ENCODE measurements around a stretch of chr3.

GRCh38 chr3:139236444-139236813, 107.4 kb upstream of the MRPS22 start:
- PRO-cap, 4 experiments, result peak in 1 of 4 experiments; most common plus-strand start chr3:139236610 (in 1)
- RAMPAGE, long total RNA, 2 experiments, result no peak in any of the 2 experiments
- RRBS, result no CpG with 5 or more reads among the region's 4 CpGs

DNA sequence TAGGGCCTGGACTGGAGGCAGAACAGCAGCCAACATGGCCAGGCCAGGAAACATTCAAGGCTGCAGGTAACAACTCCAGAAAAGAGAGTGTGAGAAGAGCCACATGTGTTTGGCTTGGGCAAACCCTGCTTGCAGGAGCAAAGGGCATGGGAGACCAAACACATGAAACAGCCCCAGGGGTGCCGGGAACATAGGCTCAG, 99.2 kb upstream of the CLSTN2 start:
- PRO-cap, 4 experiments, result no peak in any of the 4 experiments
- RAMPAGE, long total RNA, 2 experiments, result no peak in any of the 2 experiments
- RRBS, result no CpG with 5 or more reads among the region's 1 CpG

- PRO-cap, 4 experiments, result no peak in any of the 4 experiments
- RAMPAGE, long total RNA, 2 experiments, result no peak in any of the 2 experiments
- RRBS, result no CpG with 5 or more reads among the region's 4 CpGs
These were observed 291.5 kb upstream of the TRIM42 start for GRCh38 chr3:140386247-140386796.

DNA sequence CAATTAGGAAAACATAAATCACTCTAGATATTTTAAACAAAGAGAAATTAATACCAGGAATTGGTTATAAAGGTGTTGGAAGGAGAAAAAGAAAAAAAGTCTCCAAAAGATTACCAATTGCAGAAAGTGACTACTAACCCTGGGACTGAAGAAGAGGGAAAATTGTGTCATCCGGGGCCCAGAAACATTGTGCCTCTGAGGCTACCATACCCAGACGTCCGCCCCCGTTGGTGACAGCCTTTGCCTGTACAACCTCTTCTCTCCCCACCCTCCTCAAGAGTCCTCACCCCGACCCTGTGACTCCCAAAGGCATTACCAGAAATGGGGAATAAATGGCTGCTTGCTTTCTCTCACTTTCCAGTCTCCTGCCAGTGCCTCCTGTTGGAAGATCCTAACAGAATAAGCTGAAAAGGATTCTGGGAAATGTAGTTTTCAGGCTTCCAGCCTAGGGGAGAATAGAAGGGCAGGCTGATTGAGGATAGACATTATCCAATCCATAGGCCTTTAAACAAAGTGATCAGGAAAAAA, 30.8 kb upstream of the SLC25A36 start:
- PRO-cap, 4 experiments, result no peak in any of the 4 experiments
- RAMPAGE, long total RNA, 2 experiments, result no peak in any of the 2 experiments
- RRBS, result no CpG with 5 or more reads among the region's 5 CpGs

- PRO-cap, 4 experiments, result no peak in any of the 4 experiments
- RAMPAGE, long total RNA, 2 experiments, result no peak in any of the 2 experiments
- RRBS, result no CpG with 5 or more reads among the region's 12 CpGs
These were observed 6.6 kb downstream of the PXYLP1 start for GRCh38 chr3:141238149-141238655.

DNA sequence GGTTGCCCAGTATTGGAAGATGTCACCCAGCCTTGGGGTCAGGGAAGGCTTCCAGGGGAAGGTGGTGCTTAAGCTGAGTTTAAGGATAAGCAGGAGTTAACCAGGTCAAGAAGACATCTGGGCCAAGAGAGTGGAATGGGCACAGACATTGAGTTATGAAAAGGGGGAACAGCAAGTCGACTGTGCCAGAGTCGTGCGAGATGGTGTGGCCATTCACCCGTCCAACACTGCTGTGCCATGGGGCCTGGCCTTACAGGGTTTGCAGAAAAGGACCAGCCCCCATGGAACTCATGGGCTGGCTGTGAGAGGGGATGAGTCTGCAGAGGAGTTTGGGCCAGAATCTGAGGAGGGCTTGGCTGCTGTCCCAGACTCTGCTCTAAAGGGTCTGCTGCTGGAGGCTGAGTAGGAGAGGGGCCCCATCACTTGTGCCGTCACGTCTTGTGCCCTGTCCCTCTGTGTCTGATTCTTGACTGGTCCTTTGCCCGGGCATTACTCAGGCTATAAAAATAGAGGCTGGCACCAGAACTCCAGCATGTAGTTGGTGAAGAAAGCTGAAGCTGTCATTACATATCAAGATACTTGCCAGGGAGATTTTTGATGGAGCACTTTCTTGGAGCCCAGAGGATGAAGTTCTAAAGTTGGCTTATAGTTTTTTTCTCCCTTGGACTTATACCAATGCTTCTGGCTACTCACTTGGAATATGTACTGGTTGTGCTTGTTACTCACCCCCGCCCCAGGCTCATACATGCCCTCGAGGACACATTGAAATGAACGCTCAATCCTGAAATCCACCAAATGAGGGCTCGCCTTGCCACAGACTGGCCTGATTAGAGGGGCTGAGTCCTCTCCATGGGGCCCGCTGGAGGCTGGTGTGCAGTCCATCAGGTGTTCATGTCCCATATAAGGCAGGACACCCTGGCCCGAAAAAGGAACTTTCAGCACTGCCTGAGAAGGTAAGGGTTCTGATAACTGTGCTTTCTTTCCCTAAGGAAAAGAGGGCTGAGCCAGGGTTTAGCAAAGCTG, 10.2 kb downstream of the PXYLP1 start:
- PRO-cap, 4 experiments, result no peak in any of the 4 experiments
- RAMPAGE, long total RNA, 2 experiments, result no peak in any of the 2 experiments
- RRBS, result no CpG with 5 or more reads among the region's 13 CpGs

- PRO-cap, 4 experiments, result no peak in any of the 4 experiments
- RAMPAGE, long total RNA, 2 experiments, result no peak in any of the 2 experiments
- RRBS, result no CpG with 5 or more reads among the region's 2 CpGs
These were observed 63.2 kb downstream of the PXYLP1 start for GRCh38 chr3:141294775-141295229.

GRCh38 chr3:141306892-141307344, 61.4 kb upstream of the ZBTB38 start:
- PRO-cap, 4 experiments, result no peak in any of the 4 experiments
- RAMPAGE, long total RNA, 2 experiments, result no peak in any of the 2 experiments
- RRBS, result no CpG with 5 or more reads among the region's 5 CpGs

GRCh38 chr3:141345868-141346783, 22.2 kb upstream of the ZBTB38 start:
- PRO-cap, 4 experiments, result no peak in any of the 4 experiments
- RAMPAGE, long total RNA, 2 experiments, result no peak in any of the 2 experiments
- RRBS, result 91% methylated on average over 2 of the region's 12 CpGs

DNA sequence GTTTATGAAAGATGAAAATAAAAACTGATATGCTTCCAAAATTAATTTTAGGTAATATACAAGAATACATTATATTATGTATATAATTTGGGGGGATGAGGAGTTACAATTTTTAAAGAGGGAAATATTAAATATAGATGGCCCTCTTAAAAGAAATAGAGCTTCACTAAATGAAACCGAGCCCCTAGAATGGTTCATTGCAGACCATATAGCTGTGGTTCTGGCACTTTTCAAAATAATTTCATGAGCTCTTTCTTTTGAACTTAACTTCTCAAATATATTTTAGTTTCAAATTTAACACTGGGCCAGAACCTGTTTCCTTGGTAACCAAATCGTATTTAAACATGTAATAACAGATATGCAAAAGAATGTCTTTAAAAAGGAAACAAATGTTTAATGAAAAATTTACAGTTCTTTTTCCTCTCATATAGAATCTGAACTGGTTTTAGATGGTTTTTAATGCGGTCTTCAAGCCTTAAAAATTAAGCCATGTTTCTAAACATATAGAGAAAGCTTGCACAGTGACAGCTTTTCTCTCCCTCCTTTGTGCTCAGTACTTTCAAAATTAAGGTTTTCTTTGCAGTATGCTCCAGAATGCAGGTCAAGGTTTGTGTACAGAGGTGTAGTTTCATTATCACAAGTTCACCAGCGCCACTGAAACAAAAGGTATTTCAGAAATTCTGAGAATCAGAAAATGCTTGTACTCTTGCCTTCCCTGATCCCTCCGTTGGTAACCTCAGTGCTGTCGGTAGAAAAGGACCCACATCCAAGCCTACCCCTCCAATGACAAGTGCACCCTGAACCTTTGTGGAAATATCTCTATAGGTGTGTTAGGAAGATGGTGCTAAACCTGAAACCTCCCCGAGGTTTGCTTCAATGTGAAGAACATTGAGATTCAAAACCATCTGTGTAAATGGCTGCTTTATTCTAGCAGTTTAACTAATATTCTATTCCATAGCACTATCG, 20.3 kb downstream of the ZBTB38 start:
- PRO-cap, 4 experiments, result no peak in any of the 4 experiments
- RAMPAGE, long total RNA, 2 experiments, result no peak in any of the 2 experiments
- RRBS, result no CpG with 5 or more reads among the region's 8 CpGs

DNA sequence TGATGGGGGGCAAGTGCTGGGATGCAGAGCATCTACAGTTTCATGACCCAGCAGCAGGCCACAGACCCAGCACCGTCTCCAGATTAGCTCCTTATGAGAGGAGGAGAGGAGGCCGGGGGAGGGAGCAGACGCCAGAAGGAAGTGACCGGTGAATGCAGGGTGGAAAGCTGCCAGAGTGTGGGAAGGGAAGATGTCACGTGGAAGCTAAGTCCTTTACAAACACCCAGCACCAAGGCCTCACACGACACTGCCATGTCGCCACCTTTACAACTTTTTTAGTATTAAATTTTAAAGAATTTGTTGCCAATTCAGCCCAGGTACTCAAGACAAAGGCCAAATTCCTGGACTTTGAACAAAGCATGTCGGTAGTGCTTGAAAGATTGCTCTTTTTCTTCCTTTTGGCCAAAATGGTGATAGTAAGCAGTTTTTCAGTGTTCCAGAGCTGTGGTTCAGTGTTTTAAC, 58.1 kb downstream of the ZBTB38 start:
- PRO-cap, 4 experiments, result peak in 4 of 4 experiments; most common plus-strand start position 218 of the sequence (in 3); most common minus-strand start position 93 of the sequence (in 2)
- RAMPAGE, long total RNA, 2 experiments, result no peak in any of the 2 experiments
- RRBS, result no CpG with 5 or more reads among the region's 8 CpGs

- PRO-cap, 4 experiments, result peak in 1 of 4 experiments; most common plus-strand start chr3:141442733 (in 1)
- RAMPAGE, long total RNA, 2 experiments, result no peak in any of the 2 experiments
- RRBS, result no CpG with 5 or more reads among the region's 31 CpGs
These were observed 44.1 kb upstream of the RASA2 start for GRCh38 chr3:141442333-141443511.

DNA sequence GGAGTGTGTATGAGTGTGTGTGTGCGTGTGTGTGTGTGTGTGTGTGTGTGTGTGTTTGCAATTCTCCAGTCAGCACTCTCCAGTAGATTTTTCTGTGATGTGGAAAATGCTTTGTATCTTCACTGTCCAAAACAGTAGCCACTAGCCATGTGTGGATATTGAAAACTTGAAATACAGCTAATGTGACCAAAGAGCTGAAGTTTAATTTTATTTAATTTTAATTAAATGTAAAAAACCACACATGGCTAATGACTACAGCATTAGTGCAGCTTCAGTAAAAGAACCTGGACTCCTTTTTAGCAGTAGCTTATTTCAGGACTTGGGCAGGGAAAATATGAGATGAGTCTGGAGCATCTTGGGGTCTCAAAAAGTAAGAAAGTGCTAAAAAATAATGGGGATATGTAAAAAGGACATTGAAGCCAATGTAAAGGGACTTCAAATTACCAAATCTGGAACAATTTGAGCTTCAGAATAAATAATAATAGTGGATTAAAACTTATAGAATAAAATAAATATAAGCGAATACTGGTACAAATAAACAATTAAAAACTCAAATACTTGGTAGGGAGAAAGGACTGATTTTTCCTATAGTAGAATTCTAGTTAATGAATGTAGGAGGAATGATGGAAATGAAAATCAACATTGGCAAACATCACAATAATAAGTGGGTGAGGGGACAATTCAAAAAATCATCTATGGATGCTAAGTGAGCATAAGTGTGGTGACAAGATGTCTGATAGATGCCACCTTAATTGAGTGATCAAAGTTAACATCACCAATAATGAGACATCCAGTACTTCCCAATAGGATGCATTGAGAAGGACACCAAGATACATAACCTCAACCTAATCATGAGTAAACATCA, 62.9 kb downstream of the RASA2 start:
- PRO-cap, 4 experiments, result no peak in any of the 4 experiments
- RAMPAGE, long total RNA, 2 experiments, result start-site peak on the plus strand in 1 of 2 experiments, centred at position 579 of the sequence, 22 reads per replicate
- RRBS, result no CpG with 5 or more reads among the region's 2 CpGs

DNA sequence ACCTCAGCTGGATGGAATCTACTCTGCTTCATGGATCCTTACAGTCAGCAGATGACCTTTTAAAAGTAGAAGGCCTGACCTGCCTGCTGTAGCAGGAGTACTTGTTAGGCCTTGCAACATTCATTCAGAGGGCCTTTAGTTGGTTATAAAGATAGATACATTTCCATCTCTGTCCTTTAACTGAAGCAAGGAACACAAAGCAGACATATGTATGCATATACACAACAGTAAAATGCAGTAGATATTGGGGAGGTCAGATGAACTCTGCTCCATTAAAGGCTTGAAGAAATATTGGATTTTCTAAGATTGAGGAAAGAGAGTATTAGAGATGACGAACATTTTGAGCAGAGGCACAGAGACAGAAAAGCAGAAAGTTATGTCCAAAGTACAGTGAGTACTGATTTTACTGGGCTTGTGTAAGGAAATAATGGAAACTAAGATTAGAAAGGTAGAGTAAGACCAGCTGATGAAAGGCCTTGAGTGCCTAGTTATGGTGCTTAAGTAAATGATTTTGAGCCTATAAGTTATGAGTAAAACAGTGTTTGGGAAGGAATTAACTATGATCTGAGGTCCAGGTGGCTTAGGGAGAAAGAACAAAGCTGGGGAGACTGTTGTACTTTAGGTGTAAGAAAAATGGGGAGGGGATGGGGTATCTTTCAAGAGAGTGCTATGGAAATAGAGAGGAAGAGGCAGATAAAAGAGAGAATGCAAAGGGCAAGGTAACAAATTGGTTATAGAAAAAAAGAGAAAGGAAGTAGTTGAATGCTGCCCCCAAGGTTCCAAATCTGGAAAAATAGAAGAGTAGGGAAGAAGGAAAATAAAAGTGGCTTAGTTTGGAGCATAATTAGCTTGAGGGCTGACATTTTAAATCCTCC, 70.5 kb downstream of the RASA2 start:
- PRO-cap, 4 experiments, result no peak in any of the 4 experiments
- RAMPAGE, long total RNA, 2 experiments, result no peak in any of the 2 experiments
- RRBS, result no CpG with 5 or more reads among the region's 1 CpG

DNA sequence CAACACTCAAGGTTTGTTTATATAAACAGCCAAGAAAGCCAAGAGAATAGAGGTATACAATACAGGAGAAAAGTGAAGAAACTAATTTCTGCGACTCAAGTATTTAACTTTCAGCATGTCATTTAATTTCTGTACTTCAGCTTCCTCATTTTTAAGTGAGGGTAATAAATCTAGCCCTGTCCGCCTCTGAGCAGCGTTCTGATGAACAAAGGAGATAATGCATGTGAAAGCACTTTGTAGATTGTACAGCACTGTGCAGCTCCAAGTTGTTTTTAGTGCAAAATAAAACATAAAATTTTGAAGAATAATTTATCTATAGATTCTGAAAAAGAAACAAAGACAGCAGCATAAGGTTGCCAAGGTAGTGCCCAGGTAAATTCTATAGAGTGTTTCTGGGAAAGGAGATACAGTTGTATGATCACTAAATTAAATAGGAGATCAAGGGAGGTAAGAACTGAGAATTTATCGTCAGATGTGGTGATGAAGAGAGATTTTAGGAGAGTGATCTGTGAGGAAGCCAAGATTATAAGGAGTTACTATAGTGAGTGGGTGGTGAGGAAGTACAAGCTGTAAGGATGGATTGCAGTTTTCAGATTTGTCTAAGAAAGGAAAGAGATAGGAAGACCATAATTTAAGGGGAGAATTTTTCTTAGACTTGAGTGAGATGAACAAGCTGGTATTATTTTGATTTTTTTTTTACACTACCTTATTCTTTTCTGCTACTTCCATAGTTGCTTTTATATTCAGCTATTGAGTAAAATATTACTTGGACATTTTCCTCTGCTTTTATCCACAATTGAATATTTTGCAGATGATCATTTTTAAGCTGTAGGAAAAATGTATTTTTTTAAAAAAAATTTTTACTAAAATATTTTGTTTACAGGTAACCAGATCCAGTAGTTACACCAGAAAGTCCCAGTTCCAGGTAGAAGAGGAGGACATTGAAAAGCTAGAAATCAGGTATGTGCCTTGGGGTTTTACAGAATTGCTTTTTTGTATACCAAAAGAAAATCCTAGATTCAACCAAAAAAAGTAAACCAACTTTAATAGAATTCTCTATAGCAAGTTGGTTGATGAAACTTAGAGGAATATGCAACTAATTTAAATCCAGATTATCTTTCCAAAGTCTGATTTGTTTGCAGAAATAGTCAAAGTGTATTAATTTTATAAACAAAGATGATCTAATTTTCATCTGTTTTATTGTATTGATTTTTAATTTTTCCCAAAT, 71.6 kb downstream of the RASA2 start:
- PRO-cap, 4 experiments, result no peak in any of the 4 experiments
- RAMPAGE, long total RNA, 2 experiments, result no peak in any of the 2 experiments
- RRBS, result no CpG with 5 or more reads among the region's 4 CpGs

DNA sequence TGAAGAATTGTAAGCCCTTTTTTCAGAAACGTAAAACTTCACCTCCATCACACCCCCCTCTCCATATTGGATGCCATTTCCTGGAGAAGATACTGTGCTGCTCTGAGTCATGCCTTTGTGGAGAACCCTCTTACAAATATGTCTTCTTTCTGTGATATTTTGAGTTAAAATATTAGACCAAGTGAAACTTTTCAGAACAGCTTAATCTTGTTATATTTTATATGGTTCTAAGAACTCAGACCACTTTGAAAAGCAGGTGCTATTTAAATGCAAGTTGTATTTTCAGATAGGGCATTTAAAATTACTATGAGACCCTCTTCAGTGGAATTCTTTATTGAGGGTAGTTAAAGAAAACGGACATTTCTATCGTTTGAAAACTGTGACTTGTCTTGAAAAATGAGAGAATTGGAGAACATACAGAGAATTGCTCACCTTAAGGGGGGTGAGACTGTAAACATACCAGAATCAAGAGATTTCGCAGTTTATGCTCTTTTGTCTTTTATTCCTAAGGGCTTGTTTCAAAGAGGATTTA, 1.2 kb downstream of the RNF7 start:
- PRO-cap, 4 experiments, result peak in 2 of 4 experiments; most common plus-strand start position 87 of the sequence (in 1); most common minus-strand start position 91 of the sequence (in 2)
- RAMPAGE, long total RNA, 2 experiments, result no peak in any of the 2 experiments
- RRBS, result no CpG with 5 or more reads among the region's 4 CpGs

DNA sequence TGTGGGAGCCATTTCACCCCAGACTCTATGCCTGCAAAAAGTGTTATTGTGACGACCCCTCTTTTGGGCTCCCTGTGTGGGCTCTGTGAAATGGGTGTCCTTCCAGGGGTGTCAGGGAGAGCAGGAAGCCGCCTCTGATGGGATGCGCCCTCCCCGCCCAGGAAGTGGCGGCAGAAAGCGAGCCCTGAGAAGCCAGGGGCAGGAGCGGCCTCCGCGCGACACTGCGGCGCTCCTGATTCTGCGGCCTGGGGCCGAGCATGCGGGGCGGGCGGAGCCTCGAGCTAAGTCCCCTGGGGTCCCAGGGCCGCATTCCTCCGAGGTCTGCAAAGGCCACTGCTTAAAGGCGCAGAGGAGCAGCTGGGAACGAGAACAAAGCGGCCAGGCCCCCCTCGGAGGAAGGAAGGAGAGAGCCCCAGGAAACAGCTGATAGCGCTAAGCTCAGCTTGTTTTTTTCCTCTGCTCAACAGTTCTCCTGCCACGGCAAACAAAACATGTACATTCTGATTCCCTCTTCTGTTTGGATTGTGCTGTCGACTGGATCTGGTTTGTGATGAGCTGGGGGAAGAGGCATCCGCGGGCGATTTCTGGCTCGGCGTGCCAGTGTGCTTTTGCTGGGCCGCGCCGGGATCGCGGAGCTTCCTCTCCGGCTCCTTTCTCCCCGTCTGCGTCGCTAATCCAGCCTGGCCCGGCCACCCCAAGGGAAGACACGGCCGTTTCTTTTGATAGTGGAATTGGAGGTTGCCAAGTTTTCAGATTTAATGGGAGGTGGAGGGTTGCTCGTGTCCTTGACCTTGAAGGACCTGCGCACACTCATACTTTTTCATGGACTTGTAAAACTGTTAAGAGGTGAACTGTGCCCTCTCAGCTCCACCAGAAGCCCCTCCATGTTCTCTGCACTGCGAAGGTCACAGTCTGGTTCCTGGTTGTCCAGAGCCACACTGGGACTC, 34.1 kb downstream of the GRK7 start:
- PRO-cap, 4 experiments, result peak in 4 of 4 experiments; most common plus-strand start position 187 of the sequence (in 3); most common minus-strand start position 161 of the sequence (in 1)
- RAMPAGE, long total RNA, 2 experiments, result no peak in any of the 2 experiments
- RRBS, result no CpG with 5 or more reads among the region's 47 CpGs

- PRO-cap, 4 experiments, result peak in 1 of 4 experiments; most common minus-strand start chr3:141798598 (in 1)
- RAMPAGE, long total RNA, 2 experiments, result no peak in any of the 2 experiments
- RRBS, result no CpG with 5 or more reads among the region's 16 CpGs
These were observed 35.2 kb downstream of the GRK7 start for GRCh38 chr3:141798301-141798963.

DNA sequence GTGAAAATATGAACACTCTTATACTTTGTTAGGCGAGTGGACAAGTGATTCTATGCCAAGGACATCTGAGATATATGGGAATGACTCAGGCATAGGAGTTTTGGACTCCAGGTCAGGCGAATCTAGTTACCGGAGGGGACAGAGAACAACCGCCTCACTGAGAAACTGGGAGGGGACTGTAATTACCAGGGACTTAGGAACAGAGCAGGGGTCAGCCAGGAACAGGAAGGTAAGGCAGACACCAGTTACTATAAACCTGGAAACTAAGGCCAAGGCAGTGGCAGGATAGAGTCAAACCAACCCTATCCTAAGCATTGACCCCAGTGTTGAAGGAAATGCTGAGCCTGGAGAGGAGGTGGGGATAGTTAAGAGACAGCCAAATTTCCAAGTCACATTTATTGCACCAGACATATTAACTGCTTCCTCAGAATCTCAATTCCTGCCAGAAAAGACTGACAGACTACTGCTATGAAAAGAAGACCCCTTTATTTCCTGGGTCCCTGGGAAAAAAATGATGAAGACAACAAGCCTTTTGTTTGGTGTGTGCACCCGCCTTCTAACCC, 16.6 kb upstream of the ATP1B3 start:
- PRO-cap, 4 experiments, result no peak in any of the 4 experiments
- RAMPAGE, long total RNA, 2 experiments, result no peak in any of the 2 experiments
- RRBS, result no CpG with 5 or more reads among the region's 5 CpGs

- PRO-cap, 4 experiments, result no peak in any of the 4 experiments
- RAMPAGE, long total RNA, 2 experiments, result no peak in any of the 2 experiments
- RRBS, result no CpG with 5 or more reads among the region's 3 CpGs
These were observed 44.8 kb downstream of the ATP1B3 start for GRCh38 chr3:141921127-141921815.